CMK (cell line): ENCODE measurements around a stretch of chr7.

DNA sequence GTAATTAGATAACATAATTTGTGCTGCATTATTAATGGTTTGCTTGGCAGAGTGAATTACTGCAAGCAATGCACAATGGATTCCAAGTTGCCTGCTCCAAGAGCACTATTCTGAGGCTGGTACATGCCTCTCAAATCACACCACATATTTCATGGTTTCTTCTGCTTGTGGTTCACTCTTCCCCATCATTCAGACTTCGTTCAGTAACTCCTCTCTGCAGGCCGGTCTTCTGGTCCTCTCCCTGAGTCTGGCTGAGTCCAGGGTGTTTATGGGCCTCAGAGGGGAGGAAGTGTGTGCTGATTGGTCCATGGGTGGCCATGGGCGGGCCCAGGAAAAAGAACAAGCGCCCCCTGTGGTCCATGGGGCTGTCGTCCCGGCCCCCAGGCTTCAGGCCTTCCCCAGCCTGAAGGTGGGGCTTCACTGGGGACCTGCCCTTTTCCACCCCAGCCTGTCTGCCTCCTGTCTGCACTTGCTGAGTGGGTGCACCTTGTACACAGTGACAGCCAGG is 123.8 kb downstream of the VIPR2 start:
- RRBS: no CpG with 5 or more reads among the region's 6 CpGs

- RRBS: no CpG with 5 or more reads among the region's 10 CpGs
These were observed 49.7 kb downstream of the VIPR2 start for GRCh38 chr7:159094875-159095496.

- RRBS: 69% methylated on average over 6 of the region's 23 CpGs
These were observed 46.9 kb downstream of the VIPR2 start for GRCh38 chr7:159097649-159098330.

DNA sequence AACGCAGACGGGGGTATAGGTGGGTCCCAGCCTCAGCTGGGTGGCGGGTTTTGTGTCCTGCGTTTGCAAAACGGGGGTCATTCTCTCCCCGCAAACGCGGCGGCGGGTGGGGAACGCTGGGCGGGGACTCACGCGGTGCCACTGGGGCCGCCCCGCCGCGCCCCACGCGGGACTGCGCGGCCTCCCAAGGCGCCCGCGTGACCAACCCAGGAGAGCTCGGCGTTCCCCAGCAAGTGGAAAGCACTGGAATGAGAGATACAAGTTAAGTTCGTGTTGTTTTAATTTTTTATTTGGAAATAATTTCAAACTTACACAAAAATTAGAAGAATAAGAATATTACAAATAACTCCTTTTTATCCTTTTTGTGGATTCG is 898 bp upstream of the VIPR2 start:
- RRBS: no CpG with 5 or more reads among the region's 29 CpGs

DNA sequence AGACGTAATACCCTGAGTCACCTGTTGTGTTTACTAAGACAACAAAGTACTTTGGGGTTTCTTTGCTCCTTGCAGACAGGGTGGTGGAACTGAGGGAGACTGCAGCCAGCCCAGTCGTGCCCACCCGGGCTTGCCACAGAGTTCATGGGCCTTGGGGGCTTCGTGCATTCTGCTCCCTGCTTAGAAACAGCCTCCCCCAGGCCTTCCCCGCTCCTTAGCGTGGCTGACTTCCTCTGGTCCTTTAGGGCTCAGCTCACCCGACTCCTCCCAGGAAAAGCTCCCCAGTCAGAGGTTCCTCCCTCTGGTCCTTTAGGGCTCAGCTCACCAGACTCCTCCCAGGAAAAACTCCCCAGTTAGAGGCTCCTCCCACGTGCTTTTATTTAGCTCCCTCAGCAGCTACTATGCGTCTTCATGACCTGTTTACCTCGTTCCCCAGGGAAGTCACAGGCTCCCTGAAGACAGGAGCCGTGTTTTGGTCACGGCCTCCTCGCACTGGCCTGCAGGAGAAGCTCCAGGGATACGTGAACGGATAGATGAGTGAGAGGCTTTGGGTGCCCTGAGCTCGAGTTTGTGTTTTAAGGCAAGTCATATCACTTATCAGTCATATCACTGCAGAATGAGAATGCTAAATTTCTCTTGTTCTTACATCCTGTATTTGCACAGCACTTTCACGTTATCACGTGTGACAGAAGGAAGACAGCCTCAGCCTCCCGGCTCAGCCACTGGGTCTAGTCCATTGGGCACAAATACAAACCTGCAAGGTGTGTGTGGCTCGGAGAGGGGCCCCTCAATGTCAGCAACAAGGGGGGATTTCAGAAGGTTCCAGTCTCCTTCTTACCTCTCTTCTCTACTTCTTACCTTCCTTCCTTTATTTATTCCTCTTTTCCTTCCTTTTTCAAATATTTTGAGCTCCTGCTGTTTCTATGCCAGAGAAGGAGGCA is 52.7 kb upstream of the VIPR2 start:
- RRBS: no CpG with 5 or more reads among the region's 20 CpGs